ENCODE measurements around a stretch of chr14.

GRCh38 chr14:102696342-102696951, 80.8 kb upstream of the TRAF3 start:
- PRO-cap, result no peak
- RAMPAGE, long total RNA, 2 experiments, result no peak in any of the 2 experiments

DNA sequence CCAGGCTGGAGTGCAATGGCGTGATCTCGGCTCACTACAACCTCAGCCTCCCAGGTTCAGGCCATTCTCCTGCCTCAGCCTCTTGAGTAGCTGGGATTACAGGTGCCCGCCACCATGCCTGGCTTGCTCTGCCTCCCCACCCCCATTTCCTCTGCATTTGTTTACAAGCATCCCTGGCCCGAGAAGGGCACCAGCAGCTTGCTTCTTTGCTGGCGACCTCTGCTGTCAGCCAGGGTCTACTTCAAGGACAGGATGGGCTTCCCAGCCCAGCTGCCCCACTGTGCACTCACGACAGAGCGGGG, 4.1 kb upstream of the TRAF3 start:
- PRO-cap, result no peak
- RAMPAGE, long total RNA, 2 experiments, result no peak in any of the 2 experiments

GRCh38 chr14:102780409-102781177, 3.3 kb downstream of the TRAF3 start:
- PRO-cap, result no peak
- RAMPAGE, long total RNA, 2 experiments, result no peak in any of the 2 experiments

DNA sequence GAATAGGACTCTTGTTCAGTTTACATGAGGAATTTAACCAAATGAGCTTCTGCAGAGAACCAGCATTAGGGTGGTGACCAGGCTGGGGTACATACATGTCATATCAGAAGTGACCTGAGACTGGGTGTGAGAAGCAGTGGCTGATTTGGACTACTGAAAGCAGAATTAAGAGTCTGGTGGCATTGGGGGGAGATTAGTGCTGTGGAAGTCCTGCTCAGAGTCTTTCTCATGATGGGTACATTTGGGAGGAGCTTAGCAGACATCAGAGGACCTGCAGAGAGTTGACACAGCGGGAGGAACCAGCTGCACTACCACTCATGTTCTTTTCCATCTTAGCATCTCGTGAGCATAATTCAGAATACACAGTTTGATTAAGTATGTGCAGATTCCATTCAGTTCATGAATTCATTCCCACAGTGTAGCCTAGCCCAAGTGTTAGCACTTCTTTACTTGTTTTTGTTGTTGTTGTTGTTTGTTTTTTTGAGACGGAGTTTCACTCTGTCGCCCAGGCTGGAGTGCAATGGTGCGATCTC, 21.8 kb downstream of the TRAF3 start:
- PRO-cap, result no peak
- RAMPAGE, long total RNA, 2 experiments, result no peak in any of the 2 experiments

DNA sequence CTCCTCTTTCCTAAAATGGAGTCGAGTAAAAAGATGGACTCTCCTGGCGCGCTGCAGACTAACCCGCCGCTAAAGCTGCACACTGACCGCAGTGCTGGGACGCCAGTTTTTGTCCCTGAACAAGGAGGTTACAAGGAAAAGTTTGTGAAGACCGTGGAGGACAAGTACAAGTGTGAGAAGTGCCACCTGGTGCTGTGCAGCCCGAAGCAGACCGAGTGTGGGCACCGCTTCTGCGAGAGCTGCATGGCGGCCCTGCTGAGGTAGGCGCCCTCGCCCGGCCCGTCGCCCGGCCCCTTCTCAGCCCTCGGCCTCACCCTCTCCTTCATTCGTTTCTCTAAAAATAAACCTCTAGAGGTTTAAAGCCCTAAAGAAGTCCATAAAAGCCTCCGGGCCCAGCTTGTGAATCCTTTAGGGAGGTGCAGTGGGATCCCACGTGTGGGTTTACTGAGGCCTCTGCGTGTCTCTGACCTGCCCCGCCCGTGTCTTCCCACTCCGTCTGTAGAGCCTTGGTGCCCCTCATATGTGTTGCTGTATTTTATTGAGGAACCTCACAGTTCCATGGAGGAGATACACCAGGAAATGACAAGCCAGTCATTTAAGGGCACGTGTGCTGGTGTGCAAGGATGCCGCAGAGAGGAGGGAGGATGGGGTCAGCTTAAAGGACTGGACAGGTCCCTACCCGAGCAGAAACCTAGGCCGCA, 52.1 kb upstream of the AMN start:
- PRO-cap, result no peak
- RAMPAGE, long total RNA, 2 experiments, result no peak in any of the 2 experiments

- PRO-cap, result no peak
- RAMPAGE, long total RNA, 2 experiments, result no peak in any of the 2 experiments
These were observed 9.1 kb upstream of the AMN start for GRCh38 chr14:102913261-102913874.

- PRO-cap, result no peak
- RAMPAGE, long total RNA, 2 experiments, result no peak in any of the 2 experiments
These were observed 1.4 kb downstream of the AMN start for GRCh38 chr14:102923696-102924369.

DNA sequence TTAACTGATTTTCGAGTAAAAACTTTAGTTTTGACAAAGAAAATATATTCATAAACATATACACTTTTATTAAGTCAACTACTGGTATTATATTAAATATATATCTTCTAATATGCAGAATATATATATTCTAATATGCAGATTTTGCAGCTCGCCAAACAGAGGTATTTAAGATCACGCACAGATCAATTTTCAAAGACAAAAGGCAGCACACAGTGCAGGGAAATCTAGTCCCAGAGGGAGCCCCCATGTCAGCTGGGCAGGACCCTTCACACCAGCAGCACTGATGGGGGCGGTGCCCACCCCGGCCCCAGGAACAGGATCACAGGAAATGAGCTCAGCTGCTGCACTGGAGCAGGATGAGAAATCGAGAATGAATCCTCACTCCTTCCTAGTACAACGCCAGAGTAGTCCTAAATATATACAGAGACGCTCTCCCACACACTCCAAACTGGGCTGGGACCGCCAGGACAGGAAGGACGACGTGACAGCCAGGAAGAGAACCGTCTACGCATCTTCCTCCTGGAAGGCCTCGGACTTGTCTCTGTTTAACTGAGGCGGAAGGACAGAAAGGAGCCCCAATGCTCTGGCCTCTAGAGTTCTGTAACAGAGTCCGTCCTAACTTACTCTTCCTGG, 33.6 kb downstream of the CDC42BPB start:
- PRO-cap, result no peak
- RAMPAGE, long total RNA, 2 experiments, result no peak in any of the 2 experiments

- PRO-cap, result no peak
- RAMPAGE, long total RNA, 2 experiments, result no peak in any of the 2 experiments
These were observed 5.0 kb downstream of the CDC42BPB start for GRCh38 chr14:103052292-103052819.

DNA sequence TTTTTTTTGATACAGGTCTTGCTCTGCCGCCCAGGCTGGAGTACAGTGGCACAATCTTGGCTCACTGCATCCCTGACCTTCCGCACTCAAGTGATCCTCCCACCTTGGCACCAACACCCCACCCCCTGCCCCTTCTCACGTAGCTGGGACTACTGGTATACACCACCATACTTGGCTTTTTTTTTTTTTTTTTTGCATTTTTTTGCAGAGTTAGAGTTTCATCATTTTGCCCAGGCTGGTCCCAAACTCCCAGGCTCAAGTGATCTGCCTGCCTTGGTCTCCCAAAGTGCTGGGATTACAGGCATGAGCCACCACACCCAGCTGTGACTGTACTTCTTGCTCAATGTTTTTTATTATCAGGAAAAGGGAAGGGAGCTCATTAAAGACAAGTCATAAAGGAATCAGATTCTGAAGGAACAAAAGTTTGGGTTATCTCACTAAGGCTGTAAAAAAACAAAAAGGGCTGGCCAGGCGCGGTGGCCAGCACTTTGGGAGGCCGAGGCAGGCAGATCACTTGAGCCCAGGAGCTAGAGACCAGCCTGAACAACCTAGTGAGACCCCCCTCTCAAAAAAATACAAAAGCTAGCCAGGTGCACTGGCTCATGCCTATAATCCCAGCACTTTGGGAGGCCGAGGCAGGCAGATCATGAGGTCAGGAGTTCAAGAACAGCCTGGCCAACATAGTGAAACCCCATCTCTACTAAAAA, 10.2 kb upstream of the CDC42BPB start:
- PRO-cap, result no peak
- RAMPAGE, long total RNA, 2 experiments, result no peak in any of the 2 experiments

- PRO-cap, result no peak
- RAMPAGE, long total RNA, 2 experiments, result no peak in any of the 2 experiments
These were observed 10.5 kb downstream of the EXOC3L4 start for GRCh38 chr14:103105002-103105370.

GRCh38 chr14:103137693-103138431, 14.6 kb downstream of the TNFAIP2 start:
- PRO-cap, result no peak
- RAMPAGE, long total RNA, 2 experiments, result no peak in any of the 2 experiments

- PRO-cap, result no peak
- RAMPAGE, long total RNA, 2 experiments, result no peak in any of the 2 experiments
These were observed 72.9 kb downstream of the TNFAIP2 start for GRCh38 chr14:103196139-103196599.

- PRO-cap, result bidirectional peak, plus-strand start at chr14:103207352, minus-strand start at chr14:103207151
- RAMPAGE, long total RNA, 2 experiments, result start-site peak on the minus strand in 1 of 2 experiments, at chr14:103207168-103207214 at its widest, 9 reads per replicate
These were observed 83.7 kb downstream of the TNFAIP2 start for GRCh38 chr14:103206753-103207482.

DNA sequence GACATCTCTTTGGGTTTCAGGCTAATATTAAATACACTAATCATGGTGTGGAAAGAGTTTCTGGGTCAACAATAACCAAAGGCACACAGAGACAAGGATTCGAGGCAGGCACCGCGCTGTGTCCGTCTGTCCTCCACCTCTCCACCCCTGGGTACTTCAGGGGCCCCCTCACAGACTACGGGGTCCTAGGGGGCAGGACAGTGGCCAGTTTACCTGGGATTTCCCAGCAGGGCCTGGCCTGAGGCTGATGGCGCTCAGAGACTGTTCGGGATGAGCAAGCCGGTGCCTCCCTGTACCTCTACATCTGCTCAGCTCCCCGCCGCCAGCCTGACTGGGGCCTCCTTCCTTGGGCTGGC, 18.1 kb upstream of the EIF5 start:
- PRO-cap, result no peak
- RAMPAGE, long total RNA, 2 experiments, result no peak in any of the 2 experiments

GRCh38 chr14:103332505-103332874, 1.5 kb upstream of the EIF5 start:
- PRO-cap, result no peak
- RAMPAGE, long total RNA, 2 experiments, result no peak in any of the 2 experiments

DNA sequence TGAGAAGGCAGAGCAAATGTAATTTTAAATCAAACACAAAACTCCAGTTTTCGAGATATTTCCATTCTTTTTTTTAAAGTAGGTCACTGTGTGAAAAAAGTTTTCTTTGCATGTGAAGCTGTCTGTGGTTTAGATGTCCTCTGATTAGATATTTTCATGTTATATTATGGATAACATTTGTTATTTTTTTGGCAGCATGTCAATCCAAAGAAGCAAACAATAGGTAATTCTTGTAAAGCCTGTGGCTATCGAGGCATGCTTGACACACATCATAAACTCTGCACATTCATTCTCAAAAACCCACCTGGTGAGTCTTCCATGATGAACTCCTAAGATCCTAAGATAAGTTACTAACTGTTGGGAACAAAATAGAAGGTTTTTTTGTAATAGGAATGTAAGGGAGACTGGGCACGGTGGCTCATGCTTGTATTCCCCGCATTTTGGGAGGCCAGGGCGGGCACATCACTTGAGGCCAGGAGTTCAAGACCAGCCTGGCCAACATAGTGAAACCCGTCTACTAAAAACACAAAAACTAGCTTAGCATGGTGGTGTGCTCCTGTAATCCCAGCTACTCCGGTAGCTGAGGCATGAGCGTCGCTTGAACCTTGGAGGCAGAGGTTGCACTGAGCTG, 3.0 kb downstream of the EIF5 start:
- PRO-cap, result no peak
- RAMPAGE, long total RNA, 2 experiments, result no peak in any of the 2 experiments

- PRO-cap, result no peak
- RAMPAGE, long total RNA, 2 experiments, result no peak in any of the 2 experiments
These were observed 4.3 kb downstream of the EIF5 start for GRCh38 chr14:103338127-103338897.

DNA sequence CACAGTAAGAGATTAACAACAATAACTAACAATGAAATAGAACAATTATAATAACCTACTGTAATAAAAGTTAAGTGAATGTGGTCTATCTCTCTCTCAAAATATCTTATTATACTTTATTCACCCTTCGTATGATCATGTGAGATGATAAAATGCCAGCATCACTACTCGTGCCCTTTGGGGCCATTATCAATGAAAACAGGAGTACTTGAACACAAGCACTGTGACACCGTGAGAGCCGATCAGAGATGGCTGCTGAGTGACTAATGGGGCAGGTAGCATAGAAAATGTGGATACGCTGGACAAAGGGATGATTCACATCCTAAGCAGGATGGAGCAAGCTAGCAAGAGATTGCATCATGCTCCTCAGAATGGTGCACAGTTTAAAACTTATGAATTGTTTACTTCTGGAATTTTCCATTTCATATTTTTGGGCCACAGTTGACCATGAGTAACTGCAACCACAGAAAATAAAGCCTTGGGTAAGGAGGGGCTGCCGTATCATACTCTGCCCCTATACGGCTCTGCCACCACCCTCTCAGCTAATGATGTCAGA, 23.5 kb upstream of the MARK3 start:
- PRO-cap, result no peak
- RAMPAGE, long total RNA, 2 experiments, result no peak in any of the 2 experiments

DNA sequence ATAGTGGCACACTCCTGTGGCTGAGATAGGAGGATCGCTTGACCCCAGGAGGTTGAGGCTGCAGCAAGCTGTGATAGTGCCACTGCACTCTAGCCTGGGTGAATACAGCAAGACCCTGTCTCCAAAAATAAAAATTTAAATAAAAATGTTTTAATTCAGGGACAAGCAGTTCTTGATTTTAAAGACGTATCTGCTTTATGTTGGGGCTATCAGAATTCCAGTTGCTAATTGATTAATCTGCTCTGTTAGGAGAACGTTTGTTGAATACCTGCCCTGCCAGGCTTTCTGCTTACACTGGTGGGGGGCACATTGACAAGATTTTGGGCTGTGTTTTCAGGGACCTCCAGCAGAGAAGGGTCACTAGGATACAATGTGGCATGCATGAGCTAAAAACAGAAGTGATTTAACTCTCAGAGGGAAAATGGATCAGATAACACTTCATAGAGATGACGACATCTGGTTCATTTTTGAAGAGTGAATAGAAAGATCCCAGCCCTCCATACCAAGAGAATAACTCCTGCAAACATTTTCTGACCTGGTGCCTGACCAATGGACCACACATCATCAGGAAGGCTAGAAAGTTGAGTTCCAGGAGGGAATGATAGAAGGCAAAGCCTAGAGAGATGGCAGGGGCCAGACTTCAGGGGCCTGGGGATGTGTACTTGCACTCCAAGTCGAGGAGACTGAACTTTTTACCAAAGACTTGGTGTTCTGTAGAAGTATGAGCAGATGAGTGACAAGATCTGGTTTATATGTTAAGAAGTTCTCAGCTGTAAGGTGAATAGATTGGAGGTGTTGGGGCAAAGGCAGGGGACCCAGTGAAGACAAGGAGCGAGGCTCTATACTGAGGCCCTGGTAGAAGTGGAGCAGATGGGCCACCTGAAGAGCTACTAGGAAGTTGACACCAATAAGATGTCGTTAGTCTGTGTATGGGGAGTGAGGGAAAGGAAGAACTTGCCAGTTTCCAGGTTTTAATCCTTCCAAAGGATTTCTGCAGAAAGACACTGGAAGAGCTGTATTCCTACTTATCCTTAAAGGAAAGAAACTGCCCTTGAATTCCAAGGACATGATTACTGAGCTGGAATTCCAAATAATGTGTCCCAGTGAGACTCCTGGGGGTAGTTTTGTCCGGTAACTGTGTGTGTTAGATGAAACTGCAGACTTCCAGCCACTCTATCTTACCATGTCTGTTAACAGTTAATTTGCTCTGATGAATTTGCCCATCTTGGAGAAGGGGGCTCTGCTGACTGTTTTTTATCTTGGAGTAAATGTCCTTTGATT, 33.5 kb downstream of the CKB start:
- PRO-cap, result no peak
- RAMPAGE, long total RNA, 2 experiments, result no peak in any of the 2 experiments